HEK293 (cell line): ENCODE results near the gene JADE1.

DNA sequence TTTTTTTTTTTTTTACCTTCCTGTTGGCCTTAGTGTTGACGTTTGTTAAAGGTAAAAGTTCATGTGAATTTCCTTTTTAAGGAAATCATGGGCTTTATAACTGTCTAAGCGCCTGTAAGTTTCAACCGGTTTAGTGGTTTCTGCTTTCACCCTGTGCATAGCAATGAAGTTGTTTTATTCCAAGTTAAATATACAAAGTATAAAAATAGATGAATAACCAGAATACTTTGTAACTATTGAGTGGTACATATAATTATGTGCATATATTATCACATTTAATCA, 976 bp downstream of the BLTP1 start:
- PRO-cap = no peak
- RRBS, 2 experiments = no CpG with 5 or more reads among the region's 3 CpGs

- PRO-cap = no peak
- RRBS, 2 experiments = no CpG with 5 or more reads among the region's 5 CpGs
These were observed 60.8 kb downstream of the IL21 start for GRCh38 chr4:122560096-122560437.

DNA sequence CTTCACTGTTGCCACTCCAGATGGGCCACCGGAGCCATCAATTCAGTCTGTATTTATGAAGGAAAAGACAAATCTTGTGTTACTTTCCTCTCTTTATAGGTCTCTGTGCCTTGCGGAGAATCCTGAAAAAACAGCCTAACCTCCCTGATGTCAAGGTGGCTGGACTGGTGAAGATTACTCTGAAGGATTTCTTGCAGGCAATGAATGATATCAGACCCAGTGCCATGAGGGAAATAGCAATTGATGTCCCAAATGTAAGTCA, 56.2 kb downstream of the SPATA5 start:
- PRO-cap = no peak
- RRBS, 2 experiments = no CpG with 5 or more reads among the region's 2 CpGs

- PRO-cap = no peak
- RRBS, 2 experiments = no CpG with 5 or more reads among the region's 4 CpGs
These were observed 105.3 kb downstream of the SPATA5 start for GRCh38 chr4:123028084-123028653.

- PRO-cap = no peak
- RRBS, 2 experiments = no CpG with 5 or more reads among the region's 19 CpGs
These were observed 92.3 kb upstream of the SPRY1 start for GRCh38 chr4:123303932-123305129.

- PRO-cap = no peak
- RRBS, 2 experiments = no CpG with 5 or more reads among the region's 18 CpGs
These were observed 38.6 kb downstream of the SPRY1 start for GRCh38 chr4:123435153-123435569.

DNA sequence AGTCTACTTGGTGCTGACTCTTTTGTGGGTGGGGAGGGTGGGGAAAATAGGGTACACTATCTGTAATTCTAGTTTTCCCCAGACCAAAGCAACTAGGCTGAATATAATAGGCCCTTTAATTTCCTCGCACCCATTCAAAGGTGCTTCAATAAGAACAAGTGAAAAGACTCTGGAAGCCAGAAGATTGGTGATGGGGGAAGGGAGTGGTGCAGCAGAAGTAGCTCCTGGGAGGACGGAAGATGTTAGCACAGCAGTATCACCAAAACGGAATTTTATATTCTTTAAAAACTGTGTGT, 47.1 kb downstream of the SPRY1 start:
- PRO-cap = no peak
- RRBS, 2 experiments = no CpG with 5 or more reads among the region's 3 CpGs

DNA sequence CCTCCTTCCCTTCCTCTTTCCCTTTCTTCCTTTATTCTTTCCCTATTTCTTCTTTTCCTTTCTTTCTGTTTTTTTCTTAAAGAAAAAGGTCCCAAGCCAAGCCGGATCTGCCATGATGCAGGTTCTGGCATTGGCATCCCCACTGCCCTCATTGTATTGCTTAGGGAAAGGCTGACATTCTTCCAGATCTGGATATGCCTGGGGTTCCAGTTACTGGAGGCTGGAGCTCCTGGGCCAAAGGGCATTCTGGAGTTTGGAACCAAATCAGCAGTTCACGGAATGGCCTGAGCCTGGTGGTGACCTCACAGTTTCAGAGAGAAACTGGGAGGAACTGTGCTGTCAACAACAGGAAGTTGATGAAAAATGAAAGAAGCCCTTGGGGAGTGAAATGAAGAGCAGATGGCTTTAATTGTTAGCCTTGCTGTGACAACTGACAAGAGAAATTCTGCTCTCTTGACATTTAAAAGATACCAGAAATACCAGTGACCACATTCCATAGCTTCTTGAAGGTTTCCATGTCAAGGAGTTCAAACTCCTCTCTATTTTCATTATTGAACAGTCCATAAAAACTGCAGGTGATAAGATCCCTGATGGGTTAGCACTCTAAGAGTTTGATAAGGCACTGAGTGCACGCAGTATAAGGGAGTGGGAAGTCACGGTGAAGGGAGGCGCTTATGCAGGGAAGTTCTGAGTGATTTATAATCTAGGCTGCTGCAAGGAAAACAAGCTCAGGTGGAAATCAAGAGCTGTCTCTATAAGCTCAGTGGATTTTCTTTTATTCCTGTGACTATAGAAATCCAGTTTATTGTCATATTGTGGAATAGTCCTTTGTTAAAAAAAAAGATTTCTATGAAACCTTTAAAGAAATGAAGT, 622.3 kb downstream of the SPRY1 start:
- PRO-cap = no peak
- RRBS, 2 experiments = no CpG with 5 or more reads among the region's 5 CpGs

GRCh38 chr4:124686333-124686590, 26.3 kb downstream of the ANKRD50 start:
- PRO-cap = no peak
- RRBS, 2 experiments = no CpG with 5 or more reads among the region's 3 CpGs

- PRO-cap = unidirectional peak, minus-strand start at chr4:127633566
- RRBS, 2 experiments = no CpG with 5 or more reads among the region's 7 CpGs
These were observed 705 bp downstream of the INTU start for GRCh38 chr4:127633470-127633853.

DNA sequence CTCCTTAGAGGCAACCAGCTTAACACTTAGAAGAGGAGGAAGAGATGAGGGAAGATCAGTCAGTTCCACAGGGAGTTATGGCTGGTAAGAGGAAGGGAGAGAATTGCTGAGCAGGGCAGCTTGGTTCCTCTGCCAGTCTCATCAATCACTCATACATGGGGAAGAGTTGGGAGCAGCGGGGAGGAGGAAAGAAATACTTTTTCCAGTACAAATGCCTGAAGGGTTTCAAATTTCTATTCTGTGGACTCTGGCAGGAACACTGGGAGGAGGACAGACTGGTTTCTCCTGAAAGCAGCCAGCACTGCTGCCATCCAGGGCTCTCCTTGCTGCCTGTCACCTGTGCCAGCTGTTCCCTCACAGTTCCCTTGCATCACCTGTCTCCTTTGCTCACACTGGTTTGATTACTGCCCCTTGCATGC, 59.6 kb downstream of the PGRMC2 start:
- PRO-cap = no peak
- RRBS, 2 experiments = no CpG with 5 or more reads among the region's 1 CpG

GRCh38 chr4:128241456-128242075, 46.0 kb downstream of the PGRMC2 start:
- PRO-cap = no peak
- RRBS, 2 experiments = no CpG with 5 or more reads among the region's 4 CpGs

GRCh38 chr4:128269736-128270320, 17.8 kb downstream of the PGRMC2 start:
- PRO-cap = no peak

GRCh38 chr4:128270321-128271468, 16.9 kb downstream of the PGRMC2 start:
- PRO-cap = no peak
- RRBS, 2 experiments = no CpG with 5 or more reads among the region's 3 CpGs

DNA sequence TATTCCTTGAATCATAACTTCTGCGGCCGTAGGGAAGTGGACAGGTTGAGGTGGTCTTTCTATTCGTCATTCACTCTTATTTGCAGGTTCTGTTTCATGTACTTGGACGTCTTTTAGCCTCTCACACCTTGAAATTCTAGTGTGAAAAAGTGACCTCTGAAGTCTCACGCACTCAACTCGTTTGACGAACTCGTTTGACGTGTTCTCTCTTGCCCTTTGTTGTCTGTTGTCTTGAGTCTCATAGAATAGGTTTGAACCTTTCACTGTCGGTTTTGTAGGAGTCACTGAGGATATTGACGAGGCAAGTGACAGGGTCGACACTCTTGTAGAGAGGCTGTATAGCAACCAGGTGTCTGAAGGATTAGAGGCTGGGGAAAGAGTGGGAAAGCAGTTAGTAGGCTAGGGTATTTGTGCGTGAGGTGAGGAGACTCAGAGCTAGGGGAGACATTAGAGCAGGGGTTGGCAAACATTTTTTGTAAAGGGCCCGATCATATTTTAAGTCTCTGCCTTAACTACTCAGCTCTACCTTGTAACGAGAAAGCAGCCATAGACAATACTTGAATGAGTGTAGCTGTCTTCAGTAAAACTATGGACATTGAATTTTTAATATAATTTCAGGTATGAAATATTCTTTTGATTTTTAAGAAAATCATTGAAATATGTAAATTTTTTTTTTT, 1.2 kb upstream of the PGRMC2 start:
- PRO-cap = no peak
- RRBS, 2 experiments = no CpG with 5 or more reads among the region's 15 CpGs

DNA sequence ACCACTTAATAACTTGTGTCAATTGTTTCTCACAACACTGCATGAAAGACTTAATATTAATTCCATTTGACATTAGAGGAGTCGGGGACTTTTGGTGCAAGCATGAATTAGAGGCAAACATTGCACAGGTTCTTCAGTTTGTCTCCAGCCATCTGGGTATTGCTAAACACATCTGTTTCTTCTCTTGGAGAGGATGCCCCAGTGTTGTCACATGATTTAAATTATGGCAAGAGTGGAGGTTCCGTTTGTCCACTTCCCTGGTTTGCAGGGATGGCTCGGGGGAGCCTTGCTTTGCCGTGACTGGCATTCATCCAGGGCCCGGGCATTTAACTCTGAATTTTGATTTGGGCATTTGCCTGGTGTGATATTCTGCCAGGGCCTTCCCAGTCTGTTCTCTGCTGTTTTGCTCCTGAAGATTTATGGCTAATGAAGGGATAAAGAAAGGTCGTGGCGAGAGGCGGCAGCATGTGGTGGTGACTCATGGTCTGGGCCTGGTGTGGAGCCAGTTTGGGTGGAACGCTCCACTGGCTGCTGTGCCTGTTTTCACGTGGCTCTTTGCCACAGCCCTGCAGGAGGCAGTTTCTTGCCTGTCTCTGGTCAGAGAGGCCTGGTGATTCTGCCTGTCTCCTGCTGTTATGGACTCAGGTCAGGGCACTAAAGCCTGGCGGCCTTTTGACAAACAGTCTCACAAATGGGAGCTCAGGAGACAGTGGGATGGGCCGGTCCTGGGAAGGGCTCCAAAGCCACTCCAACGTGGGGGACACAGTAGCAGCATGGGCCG, 99.3 kb upstream of the PGRMC2 start:
- PRO-cap = no peak
- RRBS, 2 experiments = no CpG with 5 or more reads among the region's 14 CpGs

GRCh38 chr4:128570190-128570962, 239.1 kb upstream of the JADE1 start:
- PRO-cap = no peak
- RRBS, 2 experiments = no CpG with 5 or more reads among the region's 6 CpGs

DNA sequence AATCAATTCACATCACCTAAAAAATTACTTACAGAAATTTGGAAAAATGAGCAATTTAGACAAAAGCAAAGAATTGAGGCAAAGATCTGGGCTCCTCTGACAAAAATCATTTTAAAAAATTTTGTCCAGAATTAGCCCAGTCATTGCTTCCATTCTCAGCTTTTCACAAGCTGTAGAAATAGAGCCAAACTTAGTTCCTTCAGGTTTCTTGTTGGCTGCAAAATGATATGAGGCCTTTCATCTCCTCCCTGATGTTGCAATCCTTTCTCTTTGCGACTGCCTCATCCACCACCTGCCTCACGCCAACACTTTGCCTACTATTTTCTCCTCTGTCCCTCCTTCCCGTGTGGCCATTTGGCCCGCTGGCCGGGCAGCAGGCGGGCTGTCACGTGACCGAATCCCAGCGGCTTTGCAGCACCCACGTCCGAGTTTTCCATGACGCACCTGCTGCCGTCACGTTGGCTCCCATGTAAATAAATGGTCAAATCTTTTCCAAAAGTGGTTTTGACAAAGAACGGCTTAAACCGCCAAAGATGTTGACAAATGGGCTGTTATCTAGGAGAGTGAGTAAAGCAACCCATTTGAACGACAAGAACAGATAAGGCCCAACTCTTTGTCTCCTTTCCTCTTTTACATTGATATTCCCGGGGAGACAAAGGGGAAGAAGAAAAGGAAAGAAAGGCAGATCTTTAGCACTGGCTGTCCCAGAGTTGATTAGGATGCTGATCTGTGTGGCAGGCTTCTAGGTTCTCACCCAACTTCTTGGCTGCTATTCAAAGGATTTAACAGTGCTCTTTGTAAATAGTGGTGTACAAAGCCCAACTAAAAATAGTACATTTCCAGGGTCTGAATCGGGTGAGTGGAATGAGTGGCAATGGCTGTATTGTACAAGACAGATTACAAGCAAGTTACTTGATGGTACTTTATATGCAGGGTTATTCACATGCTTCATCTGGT, 174.3 kb upstream of the JADE1 start:
- PRO-cap = no peak
- RRBS, 2 experiments = no CpG with 5 or more reads among the region's 19 CpGs

GRCh38 chr4:128757539-128758124, 51.9 kb upstream of the JADE1 start:
- PRO-cap = no peak
- RRBS, 2 experiments = no CpG with 5 or more reads among the region's 3 CpGs

GRCh38 chr4:128809299-128810425, at the start of gene JADE1:
Gene JADE1 (plus strand): TSS chr4:128809700.
- PRO-cap = bidirectional peak, plus-strand start at chr4:128809721, minus-strand start at chr4:128809816; bidirectional peak, plus-strand start at chr4:128810219, minus-strand start at chr4:128810036
- RRBS, 2 experiments = no CpG with 5 or more reads among the region's 96 CpGs